HTERT-HM (cell line): Measurements from ENCODE around the genes CXXC4 and LEF1.

DNA sequence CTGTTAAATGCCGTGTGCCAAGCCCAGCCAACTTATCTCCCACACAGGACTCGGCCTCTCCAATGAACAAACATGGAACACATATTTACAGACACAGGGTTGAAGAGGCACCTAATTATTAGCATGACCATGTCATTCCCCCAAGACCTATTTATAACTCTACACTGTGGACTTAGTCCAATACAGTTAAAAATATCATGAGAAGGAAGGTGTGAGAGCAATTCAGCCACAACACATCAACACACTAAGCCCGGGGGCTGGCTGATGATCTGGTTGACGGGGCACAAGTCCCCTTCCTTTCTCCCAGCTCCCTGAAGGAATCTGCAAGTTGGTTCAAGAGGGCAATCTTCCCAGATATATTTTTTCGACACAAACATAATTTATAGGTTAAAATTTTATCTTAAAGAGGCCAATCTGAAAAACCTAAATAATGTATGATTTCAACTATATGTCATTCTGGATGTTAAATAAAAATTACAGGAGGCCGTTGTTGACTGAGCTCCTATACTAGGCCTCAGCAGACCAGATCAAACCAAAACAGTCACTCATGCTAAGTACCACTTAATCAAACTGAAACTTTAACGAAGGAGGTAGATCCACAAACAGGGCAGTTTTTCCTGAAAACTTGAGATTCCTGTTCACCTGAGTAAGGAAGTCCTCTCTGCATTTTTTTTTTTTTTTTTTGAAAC, 27.9 kb downstream of the MANBA start:
- RRBS: no CpG with 5 or more reads among the region's 7 CpGs

DNA sequence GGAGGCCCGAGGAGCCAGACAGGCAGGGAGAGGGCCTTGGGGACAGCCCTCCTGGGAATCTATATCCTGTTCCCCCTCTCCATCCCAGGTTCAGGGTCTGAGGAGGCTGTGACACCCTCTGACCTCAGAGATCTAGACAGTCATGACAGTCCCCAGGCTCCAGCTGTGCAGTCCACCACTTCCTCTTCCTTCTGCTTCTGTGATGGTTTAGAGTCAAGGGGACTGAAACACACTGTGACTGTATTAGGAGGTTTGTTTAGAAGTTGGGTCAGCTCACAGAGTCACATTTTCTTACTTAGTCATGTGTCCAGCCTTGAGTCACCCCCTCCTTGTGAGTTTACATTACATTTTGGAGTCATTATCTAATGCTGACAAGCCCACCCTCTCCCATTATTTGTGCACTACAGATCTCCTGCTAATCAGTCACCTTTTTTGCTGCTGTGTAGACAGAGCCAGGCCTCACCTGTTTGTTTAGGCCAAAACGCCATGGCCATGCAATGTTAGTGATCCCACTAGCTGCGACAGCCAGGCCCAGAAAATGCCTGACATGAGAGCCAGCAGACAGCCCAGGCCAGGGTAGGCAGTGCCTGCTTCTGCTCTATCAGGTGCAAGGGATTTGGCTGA, 26.0 kb downstream of the MANBA start:
- RRBS: no CpG with 5 or more reads among the region's 3 CpGs

DNA sequence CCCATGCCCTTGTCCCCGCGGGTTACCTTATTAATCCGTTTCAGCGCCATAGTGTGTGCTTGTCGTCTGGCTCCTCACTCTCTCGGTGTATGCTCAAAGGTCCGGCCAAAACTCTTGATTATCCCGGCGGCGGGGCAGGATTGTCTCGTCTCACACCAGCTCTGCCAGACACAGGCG, 1.0 kb downstream of the UBE2D3 start:
- RRBS: no CpG with 5 or more reads among the region's 12 CpGs

DNA sequence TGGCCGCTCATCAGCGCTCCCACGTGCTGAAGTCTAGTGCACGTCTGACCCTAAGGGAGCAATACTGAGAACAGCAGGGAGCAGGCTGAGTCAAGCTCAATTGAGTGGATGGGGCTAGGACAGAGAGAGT, 928 bp upstream of the UBE2D3 start:
- RRBS: no CpG with 5 or more reads among the region's 4 CpGs

- RRBS: no CpG with 5 or more reads among the region's 7 CpGs
Observed at GRCh38 chr4:102828883-102829615, 1.7 kb upstream of the UBE2D3 start.

- RRBS: no CpG with 5 or more reads among the region's 7 CpGs
Observed at GRCh38 chr4:102867603-102867917, 1.2 kb upstream of the CISD2 start.

- RRBS: no CpG with 5 or more reads among the region's 5 CpGs
Observed at GRCh38 chr4:103077087-103077487, 526 bp upstream of the SLC9B2 start.

GRCh38 chr4:104486997-104487480, 7.7 kb downstream of the CXXC4 start:
- RRBS: no CpG with 5 or more reads among the region's 1 CpG

DNA sequence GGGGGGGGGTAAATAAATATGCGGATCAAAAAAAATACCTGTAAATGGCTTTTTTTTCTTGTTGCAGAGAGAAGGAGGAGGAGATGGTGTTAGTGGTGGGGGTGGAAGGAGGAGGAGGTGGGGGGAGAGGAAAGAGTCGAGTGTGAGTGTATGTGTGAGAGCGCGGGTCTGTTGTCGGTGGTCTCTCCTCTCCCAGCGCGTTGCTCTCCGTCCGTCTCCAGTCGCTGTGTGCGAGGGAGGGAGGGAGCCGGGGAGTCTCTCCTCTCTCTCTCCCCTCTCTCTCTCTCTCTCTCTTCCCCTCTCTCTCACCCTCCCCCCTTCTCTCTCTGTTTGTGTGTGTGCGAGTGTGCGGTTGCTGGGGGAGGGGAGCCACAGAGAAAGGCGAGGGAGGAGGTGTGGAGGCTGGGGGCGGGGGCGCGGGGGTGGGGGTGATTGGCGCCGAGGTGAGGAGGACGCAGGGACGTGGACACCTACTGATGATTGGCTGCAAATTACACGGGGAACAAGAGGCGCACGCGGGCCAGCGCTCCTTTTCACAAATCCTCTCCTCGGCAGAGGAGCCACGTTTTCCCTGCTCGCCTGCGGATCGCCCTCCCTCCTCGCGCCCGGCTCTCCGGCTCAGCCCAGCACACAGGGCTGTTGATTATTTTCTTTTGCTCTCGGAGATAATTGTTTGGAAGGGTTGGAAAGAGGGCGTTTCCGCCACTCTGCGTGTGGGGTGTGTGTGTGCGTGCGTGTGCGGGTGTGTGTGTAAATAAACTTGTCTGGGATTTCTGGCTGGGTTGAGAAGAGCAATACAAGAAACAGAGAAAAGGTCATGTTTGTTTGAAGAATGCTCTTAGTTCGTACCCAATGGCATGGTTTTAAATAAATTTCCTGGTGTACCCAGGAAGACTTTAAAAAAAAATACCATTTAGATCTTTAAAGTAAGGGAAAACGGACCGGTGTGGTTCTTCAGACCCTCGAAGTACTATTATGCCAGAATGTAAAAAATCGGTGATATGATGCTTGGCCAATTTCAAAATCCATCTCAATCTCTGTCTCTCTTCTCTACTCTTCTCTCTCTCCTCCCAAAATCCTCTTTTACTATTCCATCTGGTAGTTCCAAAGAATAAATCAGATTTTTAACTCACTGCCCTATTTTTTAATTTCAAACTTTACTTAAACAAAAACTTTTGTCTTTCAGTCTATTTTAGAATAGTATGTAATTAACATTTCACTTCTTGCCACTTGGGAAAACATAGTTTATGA, at the start of gene CXXC4:
CXXC4 (minus strand) TSS at position 232 of the 1,251 bp plus-strand sequence.
- RRBS: no CpG with 5 or more reads among the region's 48 CpGs

- RRBS: no CpG with 5 or more reads among the region's 6 CpGs
Observed at GRCh38 chr4:105174220-105175074, 27.8 kb downstream of the TET2 start.

DNA sequence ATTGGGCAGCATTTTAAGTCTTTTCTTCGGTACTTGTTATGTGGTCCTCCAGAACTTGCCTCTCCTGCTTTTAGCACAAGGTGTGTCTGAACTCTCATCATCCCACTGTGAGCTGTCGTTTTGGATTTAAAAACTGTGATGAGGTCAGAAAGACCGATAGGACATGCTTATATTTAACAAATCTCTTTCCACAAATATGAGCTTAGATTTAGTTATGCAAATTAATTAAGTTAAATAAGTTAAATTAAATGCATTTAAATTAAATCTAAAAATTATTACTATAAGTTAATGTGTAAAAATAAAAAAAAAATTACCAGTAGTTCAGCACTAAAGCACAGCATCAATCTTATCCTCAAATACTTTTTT, 1.3 kb downstream of the ARHGEF38 start:
- RRBS: no CpG with 5 or more reads among the region's 3 CpGs

GRCh38 chr4:105895761-105896950, 885 bp downstream of the NPNT start:
- RRBS: 13% methylated on average over 30 of the region's 88 CpGs

DNA sequence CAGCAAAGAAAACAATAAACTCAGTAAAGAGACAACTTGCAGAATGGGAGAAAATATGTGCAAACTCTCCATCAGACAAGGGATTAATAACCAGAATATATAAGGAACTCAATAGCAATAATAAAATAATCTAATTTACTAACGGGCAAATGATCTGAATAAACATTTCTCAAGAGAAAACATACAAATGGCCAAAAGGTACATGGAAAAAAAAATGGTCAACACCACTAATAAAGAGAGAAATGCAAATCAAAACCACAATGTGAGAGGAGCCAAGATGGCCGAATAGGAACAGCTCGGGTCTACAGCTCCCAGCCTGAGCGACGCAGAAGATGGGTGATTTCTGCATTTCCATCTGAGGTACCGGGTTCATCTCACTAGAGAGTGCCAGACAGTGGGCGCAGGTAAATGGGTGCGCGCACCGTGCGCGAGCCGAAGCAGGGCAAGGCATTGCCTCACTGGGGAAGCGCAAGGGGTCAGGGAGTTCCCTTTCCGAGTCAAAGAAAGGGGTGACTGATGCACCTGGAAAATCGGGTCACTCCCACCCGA, 196.2 kb downstream of the TBCK start:
- RRBS: no CpG with 5 or more reads among the region's 17 CpGs

DNA sequence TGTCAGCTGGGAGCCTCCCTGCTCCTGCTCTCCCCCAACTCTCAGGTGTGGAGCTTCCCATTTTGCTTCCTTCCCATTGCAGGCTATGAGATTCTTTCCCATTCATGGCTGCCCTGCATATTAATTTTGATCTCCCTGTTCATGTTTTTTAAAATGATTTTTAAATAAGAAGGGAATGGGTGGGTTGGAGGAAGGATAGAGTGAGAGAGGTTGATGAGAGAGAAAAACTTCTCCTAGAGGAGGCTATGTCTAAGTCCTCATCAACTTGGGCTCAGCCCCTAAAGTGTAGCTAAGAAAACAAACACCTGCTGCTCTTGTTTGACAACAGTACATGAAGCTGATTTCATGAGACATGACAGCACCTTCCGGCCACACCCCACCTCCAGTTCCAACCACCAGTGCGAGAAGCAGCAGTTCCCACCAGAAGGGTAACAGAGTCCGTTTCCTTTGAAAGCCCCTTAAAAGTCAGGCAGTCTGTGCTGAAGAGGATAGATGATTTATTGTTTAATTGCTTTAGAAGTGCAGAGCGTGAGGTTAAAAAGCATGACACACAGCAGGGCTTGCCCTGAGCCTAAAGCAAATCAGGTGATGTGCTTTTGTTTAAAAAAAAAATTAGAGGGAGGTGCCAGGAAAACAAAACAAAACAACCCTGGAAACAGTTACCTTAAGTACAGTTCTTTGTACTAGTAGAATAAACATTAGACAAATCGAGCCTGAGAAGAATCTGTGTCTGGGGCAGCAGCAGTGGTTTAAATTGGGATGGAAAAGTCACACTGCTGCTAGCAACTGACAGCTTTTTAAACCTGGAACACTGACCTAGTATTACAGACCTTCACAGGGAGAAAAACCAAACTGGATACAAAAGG, 82.6 kb downstream of the HADH start:
- RRBS: no CpG with 5 or more reads among the region's 5 CpGs

GRCh38 chr4:108141350-108142050, 27.2 kb downstream of the LEF1 start:
- RRBS: no CpG with 5 or more reads among the region's 12 CpGs

DNA sequence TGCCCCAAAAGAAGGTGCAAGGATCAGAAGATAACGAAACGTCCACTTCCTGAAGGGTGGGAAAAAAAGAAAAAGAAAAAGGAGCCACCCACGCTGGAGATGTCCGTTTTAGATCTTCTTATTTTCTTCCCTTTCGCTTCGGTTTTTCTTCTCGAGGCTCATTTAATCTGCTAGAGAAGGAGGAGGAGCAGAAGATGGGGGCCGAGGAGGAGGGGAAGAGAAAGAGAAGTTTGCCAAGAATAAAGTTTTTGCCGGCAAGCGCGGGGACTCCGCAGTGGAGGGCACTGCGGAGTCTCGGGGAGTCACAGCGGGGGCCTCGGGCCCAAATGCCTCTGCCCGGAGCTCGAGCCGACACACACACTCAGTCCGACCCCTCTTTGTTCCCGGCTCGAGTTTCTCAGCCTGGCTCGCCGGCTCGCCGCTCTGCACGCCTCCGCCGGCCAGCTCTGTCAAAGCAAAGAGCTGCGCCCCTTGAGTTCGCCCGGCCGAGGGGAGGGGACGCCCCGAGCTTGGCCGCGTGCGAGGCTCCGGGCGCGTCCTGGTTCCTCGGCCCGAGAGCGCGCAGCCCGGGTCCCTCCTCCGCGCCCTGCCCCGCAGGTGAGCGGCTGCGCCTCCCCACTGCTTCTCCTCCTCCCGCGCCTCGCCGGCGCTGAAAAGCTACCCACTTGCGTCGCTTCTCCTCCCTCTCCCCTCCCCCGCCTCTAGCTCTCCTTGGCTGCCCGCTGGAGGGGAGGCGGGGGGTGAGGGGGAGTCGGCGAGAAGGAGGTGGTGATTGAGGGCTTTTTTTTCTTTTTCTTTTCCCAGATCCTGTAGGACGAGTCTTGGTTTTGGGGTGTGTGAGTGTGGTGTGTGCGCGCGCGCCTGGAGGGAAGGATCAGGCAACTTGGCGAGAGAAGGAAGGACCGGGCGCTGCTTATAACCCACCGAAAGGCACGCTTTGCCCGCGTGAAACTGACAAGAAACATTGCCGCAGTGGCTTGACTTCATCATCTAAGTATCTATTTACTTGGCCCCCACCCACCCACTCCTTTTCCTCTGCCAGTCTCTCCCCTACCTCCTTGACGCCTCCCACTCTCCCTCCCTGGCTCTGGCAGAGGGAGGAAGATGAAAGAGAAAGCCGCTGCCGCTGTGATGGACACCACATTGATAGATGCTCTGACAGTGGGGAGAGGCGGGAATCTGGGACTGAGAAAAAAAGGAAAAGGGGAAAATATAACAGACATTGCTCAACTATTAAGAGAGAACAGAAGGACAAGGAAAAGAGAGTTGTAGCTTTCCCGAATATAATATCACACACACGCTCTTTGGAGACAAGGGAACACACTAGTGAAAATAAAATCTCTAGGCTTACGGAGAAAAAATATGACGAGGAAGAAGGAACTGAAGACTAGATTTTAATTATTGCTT, at the start of gene LEF1:
LEF1 (minus strand) TSS at position 627 of the 1,407 bp plus-strand sequence.
- RRBS: 2% methylated on average over 34 of the region's 84 CpGs

- RRBS: no CpG with 5 or more reads among the region's 5 CpGs
Observed at GRCh38 chr4:109648157-109648936, 54.9 kb downstream of the CASP6 start.

DNA sequence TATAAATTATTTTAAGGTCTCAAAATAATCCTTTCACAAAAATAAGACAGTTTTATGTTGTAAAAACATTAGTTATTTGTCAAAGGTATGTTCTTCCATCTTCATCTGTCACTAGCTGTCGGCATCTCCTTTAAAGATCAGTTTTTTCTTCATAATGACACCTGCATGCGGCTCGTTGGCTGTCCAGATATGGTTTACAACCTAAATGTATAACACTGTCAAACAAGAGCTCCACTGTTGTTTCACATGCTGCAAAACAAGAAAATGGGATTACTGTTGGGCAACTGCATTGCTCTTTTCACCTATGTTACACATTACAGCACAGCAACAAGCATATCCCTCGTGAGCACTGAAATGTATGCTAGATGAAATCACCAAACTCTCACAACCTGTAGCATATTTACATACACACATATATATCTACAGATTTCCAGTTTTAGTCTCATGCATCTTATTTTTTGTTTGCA, 11.0 kb upstream of the CASP6 start:
- RRBS: no CpG with 5 or more reads among the region's 4 CpGs

DNA sequence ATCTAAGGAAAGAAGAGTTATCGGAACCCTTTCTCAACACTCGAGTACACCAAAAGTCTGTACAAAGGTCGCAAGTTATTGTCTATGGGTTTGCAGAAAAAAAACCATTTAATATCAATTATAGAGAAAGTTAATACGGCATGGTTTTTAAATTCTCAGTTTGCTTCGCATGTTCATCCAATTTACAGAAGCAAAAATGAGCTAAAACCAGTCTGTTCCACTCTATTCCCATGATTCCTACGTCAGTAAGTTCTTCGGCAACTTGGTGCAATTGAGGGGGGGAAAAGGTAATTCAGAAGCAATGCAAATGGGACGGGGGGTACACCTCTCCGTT, 851 bp downstream of the PLA2G12A start:
- RRBS: no CpG with 5 or more reads among the region's 9 CpGs

GRCh38 chr4:109816114-109816643, 617 bp downstream of the GAR1 start:
- RRBS: no CpG with 5 or more reads among the region's 20 CpGs